Placental epithelial cell (primary cell): ENCODE measurements around the genes LGALS8, RYR2, FMN2 and CHML.

DNA sequence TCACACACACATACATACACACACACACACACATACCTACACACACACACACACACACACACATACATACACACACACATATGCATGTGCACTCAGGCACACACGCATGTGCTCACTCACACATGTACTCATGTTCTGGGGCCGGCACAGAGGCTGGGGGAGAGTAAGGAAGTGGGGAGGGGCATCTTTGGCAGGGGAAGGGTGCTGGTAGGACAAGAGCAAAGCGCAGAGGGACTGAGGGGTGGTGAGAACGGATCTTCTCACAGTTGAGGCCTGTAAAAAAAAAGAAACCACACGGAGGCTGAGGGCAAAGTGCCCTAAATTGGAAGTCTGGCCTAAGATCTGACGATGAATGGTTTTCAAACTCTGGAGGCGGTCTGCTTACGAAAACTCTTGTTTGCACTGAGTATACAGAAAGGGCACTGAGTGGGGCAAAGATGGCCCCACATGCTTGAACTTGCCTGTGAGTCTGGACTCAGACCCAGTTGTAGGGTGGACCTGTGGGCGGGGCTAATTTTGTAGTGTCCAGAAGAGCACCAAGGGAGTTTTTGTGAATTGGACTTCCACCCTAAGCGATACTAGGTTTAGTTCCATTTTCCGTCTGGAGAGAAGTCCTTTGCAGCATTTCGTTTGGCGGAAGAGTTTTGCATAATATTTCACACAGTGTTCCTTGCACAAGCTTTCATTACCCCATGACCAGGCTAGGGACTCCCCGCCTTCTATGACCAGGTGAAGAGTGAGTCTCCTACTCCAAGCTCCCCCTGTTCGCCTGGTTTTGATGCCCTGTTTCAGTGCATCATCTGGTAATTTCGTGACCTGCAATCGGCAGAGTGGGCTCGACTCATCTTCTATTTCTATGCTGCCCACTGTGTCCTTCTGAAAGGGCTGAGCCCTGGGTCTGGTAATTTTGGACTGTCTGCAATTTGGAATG lies 79.3 kb upstream of the LYST start:
- CAGE, long polyA plus RNA: no peak

GRCh38 chr1:236057907-236058463 lies 6.9 kb downstream of the NID1 start:
- CAGE, long polyA plus RNA: no peak

DNA sequence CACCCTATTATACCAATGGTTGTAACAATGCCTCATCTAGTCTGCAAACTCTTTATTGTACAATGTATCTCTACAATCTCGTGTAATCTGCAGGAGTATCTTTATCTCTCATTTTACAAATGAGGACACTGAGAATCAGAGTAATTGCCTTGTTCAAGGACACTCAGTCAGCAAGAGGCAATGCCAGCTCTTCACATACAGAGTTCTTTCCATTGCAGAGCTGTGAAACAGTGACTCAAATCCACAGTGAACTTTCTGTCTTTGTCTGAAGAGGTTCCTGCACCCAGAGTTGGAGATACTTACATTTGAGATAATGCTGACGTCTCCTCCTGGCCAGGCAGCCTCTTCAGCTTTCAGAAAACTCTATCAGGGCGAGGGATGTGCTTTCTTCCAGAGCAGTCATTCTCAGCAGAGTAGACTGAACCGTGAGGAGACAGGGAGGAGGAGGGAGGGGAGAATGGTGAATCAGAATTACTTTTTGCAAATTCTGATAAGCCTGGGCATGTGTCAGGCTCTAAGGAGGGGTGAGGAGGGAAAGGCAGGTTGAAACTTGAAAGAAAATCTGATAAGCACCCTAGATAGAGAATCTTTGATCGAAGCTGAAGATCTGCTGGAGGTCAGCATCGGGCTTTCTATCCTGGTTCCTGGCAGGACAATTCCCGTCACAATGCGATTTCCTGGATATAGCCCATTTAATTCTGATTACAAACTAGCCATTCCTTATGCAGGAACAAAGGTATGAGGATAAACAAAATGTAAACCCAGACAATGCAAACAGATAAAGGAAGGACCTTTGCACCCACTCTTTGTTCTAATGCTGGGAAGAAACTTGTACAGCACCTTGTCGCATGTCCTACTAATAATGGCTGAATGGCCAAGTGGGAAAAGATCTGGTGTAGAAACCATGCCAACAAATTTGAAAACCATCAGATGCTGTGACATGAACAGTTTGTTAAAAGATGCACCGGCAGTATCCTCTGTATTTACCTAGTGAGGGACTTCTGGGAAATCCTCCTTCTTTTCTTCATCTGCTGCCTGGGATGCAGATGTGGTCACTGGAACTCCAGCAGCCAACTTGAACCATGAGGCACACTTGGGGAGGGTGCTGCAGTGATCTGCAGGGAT lies 19.0 kb upstream of the NID1 start:
- CAGE, long polyA plus RNA: no peak

DNA sequence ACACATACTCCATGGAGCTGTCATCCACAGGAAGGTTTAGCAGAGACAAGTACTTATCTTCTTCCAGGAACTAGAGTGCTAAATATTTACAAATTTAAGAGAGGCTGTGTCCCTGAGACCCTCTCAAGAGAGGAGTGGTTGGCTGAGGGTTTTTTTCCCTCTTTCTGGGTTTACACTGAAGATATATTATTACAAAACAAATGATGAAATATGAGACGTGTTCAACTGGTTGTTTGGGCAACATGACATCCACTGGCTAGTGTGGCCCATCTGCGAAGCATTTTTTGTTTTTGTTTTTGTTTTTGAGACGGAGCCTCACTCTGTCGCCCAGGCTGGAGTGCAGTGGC lies 25.9 kb upstream of the NID1 start:
- CAGE, long polyA plus RNA: no peak

DNA sequence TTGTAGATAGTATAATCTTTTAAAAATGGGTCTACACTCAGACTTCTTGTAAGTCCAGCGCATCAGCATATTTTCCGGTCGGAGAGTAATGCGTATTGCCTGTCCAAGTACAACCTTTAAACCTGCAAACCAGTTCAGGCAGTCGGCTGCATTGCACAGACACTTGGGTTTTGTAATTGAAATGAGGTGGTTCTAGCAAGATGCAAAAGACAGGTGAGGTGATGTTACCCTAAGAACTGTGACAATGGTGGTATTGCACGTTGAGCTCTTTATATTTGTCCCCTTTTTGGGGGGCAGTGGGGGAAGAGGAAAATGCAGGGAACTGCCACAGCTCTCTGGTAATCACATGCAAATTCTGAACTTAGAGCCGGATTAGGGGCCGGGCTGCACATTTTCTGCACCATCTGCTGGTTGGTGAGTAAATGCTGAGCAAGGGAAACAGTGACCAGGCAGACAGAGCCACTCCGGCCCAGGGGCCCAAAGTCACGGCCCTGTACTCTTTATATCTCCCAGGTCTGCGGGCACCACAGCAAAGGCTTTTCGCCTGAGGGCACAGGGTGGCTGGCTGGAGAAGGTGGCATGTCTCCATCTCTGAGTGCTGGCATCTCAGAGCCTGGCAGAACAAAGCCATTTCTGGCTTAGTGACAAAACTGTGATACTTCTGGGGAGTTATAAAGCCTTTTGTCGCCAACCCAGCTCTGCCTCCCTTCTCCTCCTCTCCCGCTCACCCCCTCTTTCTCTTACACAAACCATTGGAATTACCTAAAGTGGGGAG lies 2.4 kb downstream of the GPR137B start:
- CAGE, long polyA plus RNA: no peak

GRCh38 chr1:236516823-236517308 lies 6.9 kb upstream of the LGALS8 start:
- CAGE, long polyA plus RNA: no peak

- CAGE, long polyA plus RNA: no peak
These were observed at the start of gene LGALS8 for GRCh38 chr1:236522845-236524159. TSS of gene LGALS8 (plus strand) at chr1:236523982.

DNA sequence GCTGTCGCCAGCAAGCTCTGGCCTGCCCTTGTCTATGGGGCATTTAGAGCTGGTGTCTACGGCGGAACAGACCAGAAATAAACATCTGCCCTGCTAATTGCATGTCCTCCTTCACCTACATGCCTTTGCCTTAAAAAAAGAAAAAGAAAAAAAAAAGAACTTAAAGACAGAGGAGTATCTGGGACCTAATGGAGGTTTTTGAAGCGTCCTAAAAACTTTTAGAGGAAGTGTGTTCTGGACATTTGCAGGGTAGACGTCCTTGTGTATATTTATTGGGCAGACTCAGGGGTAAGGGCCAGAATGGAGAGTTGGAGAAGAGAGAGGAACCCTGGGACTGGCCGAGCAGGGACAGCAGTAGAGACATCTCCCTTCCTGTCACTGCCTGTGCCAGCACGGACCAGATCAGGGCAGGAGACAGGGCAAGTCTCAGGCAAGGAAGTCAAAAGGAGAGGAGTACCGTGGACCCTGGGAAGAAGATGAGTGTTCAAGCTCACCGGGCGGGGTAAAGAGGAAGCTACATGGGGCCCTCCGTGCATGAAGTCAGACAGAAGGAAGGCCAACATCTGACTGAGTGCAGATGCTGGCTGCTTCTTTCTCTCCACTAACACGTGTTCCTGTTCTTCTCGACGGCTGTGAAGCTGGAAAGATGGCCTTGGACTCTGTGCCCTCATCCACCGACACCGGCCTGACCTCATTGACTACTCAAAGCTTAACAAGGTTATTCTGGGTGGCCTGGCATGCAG lies 40.9 kb downstream of the ACTN2 start:
- CAGE, long polyA plus RNA: no peak

- CAGE, long polyA plus RNA: no peak
These were observed 95.7 kb downstream of the MTR start for GRCh38 chr1:236890452-236891436.

- CAGE, long polyA plus RNA: no peak
These were observed 10.7 kb upstream of the RYR2 start for GRCh38 chr1:237031258-237031778.

- CAGE, long polyA plus RNA: no peak
These were observed at the start of gene RYR2 for GRCh38 chr1:237041587-237042517. TSS of gene RYR2 (plus strand) at chr1:237042184.

DNA sequence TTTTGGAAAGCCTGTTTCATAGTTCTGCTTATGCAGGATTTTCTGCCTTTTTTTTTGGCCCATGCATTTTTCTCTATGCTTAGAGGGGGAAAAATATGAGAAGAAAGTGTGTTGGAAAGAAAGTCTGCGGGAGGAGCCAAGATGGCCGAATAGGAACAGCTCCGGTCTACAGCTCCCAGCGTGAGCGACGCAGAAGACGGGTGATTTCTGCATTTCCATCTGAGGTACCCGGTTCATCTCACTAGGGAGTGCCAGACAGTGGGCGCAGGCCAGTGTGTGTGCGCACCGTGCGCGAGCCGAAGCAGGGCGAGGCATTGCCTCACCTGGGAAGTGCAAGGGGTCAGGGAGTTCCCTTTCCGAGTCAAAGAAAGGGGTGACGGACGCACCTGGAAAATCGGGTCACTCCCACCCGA lies 33.2 kb downstream of the RYR2 start:
- CAGE, long polyA plus RNA: no peak

- CAGE, long polyA plus RNA: no peak
These were observed 139.8 kb downstream of the RYR2 start for GRCh38 chr1:237181707-237182180.

DNA sequence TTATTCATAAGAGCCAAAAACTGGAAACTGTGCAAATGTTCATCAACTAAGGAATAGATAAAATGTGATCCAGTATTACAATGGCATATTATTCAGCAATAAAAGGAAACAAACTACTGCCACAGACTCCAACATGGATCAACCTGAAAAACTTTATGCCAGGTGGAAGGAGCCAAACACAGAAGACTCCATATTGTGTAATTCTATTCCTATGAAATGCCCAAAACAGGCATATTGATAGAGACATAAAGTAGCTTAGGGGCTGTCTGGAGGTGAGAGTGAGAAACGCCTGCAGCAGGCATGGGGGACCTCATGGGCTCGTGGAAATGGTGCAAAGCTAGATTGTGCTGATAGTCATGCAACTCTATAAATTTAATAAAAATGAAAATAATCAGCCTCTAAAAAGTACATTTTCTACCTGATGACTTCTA lies 366.6 kb downstream of the ZP4 start:
- CAGE, long polyA plus RNA: no peak

DNA sequence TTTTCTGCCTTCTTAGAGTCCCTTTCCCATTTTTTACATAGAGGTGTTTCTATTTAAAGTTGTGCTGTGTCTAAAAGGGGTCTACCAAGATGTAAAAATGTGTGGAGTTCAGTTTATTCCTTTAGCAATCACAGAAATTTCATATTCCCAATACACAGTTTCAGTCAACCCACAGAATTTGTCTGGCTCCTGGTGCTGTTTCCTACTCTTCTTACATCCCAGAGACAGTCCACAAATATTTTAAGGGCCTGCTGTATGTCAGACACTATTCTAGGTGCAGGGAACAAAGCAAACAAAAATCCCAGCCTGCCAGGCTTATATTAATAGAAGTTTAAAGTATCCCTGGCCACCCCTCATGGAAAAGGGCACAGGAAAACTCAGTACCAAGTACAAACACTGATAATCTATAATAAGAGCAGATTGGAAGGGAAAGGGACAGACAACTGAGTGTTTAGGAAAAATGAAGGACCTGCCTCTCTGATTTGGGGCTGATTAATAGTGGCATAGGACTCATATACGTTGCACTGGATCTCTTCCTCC lies 194.9 kb downstream of the ZP4 start:
- CAGE, long polyA plus RNA: no peak

GRCh38 chr1:240091267-240092393 lies at the start of gene FMN2:
TSS of gene FMN2 (plus strand) at chr1:240091883.
- CAGE, long polyA plus RNA: no peak

DNA sequence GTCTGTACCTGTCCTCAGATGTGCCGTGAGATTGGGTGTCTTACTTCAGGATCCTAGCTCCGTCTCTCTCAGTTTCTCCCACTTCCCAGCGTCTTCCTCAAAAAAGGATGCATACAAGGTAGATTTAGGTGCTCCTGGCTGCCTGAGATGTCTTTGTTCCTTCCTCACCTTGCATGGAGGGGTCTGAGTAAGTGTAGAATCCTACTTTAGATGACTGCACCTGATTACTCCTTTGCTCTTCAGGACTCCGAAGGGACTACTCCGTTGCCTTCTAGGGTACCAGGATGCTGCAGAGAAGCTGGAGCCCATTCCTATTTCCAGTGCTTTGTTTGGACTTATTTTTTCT lies 89.9 kb downstream of the RGS7 start:
- CAGE, long polyA plus RNA: no peak

DNA sequence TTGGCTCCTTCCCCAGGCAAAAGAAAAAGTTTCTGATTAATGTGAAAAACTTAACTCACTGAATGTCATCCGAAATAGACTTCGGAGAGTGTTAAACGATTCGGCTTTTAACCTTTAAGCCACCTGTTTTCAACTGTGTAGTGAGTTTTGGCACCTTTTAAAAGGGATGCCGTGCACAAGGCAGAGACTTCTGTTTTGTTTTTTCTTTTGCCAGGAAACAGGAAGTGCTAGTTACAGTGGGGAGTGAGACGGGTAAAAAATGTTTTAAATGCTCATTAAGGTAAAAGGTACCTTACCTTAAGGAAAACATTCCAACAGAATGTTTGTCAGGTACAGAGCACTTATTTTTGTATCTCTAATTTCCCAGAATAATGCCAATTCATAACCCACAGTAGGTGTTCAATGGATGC lies 12.2 kb downstream of the CHML start:
- CAGE, long polyA plus RNA: no peak

DNA sequence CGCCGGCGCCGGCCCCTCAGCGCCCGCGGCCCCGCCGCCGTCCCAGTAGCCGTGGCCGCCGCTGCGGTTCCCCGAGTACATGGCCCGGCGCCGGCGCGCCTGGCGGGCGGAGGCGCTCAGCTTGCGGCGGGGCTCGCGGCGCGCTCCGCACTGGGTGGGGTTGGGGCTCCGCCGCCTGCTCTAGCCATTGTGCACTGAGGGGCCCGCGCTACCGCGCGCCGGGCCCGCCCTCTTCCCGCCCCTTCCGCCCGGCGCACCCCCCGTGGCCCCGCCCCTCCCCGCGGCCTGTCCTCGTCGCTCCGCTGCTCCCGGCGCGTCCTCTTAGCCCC lies at the start of gene CHML:
Gene CHML, minus strand, starts transcription at position 196 of the 329 bp plus-strand sequence.
- CAGE, long polyA plus RNA: no peak

DNA sequence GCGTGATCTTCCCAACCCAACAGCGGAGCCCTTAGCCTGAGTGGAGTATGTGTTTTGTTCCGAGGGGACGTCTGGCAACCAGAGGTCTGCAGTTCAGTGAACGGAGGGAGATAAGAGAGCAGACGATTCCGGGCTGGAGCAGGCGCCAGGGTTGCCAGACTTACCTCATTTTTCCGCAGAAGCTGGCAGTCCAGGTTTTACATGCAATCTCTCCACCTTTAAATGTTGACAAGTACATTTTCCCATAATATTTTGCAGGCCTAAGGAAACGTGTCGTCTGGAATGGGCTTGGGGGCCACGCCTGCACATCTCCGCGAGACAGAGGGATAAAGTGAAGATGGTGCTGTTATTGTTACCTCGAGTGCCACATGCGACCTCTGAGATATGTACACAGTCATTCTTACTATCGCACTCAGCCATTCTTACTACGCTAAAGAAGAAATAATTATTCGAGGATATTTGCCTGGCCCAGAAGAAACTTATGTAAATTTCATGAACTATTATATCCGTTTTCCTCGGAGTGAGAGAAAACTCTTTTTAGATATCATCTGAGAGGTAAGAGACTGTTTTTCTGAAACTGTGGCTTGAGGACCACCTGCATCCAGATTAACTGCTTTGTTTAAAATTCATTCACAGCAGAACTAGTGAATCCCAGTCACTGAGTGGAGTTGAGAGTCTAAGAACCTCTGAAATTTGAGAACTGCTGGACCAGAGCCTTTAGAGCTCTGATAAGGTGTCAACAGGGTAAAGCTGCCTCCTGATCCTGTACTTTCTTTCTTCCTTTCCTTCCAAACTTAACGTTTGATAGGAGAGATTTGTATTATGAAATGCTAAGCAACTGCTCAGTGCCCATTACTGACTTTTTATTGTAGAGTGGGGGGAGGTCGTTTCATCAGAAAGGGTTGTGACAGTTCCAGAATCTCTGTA lies 732 bp downstream of the EXO1 start:
- CAGE, long polyA plus RNA: no peak